ENCODE measurements around the genes SAYSD1 and DAAM2.

- PRO-cap = no peak
CAGE:
- cytosol, long polyA minus RNA = no peak
- cytosol, long polyA plus RNA = no peak
- long polyA plus RNA = no peak
- nucleus, long polyA minus RNA = no peak
- nucleus, long polyA plus RNA = no peak
Measured at GRCh38 chr6:38636597-38637205, 3.0 kb downstream of the BTBD9 start.

GRCh38 chr6:38676507-38677478, 26.2 kb downstream of the GLO1 start:
- PRO-cap = no peak
CAGE:
- cytosol, long polyA minus RNA = no peak
- cytosol, long polyA plus RNA = no peak
- long polyA plus RNA = no peak
- nucleus, long polyA minus RNA = no peak
- nucleus, long polyA plus RNA = no peak

GRCh38 chr6:38775224-38775765, 60.2 kb downstream of the DNAH8 start:
- PRO-cap = no peak
CAGE:
- cytosol, long polyA minus RNA = no peak
- cytosol, long polyA plus RNA = no peak
- long polyA plus RNA = no peak
- nucleus, long polyA minus RNA = no peak
- nucleus, long polyA plus RNA = no peak

- PRO-cap = no peak
CAGE:
- cytosol, long polyA minus RNA = no peak
- cytosol, long polyA plus RNA = no peak
- long polyA plus RNA = no peak
- nucleus, long polyA minus RNA = no peak
- nucleus, long polyA plus RNA = no peak
Measured at GRCh38 chr6:38974962-38975281, 73.7 kb upstream of the GLP1R start.

DNA sequence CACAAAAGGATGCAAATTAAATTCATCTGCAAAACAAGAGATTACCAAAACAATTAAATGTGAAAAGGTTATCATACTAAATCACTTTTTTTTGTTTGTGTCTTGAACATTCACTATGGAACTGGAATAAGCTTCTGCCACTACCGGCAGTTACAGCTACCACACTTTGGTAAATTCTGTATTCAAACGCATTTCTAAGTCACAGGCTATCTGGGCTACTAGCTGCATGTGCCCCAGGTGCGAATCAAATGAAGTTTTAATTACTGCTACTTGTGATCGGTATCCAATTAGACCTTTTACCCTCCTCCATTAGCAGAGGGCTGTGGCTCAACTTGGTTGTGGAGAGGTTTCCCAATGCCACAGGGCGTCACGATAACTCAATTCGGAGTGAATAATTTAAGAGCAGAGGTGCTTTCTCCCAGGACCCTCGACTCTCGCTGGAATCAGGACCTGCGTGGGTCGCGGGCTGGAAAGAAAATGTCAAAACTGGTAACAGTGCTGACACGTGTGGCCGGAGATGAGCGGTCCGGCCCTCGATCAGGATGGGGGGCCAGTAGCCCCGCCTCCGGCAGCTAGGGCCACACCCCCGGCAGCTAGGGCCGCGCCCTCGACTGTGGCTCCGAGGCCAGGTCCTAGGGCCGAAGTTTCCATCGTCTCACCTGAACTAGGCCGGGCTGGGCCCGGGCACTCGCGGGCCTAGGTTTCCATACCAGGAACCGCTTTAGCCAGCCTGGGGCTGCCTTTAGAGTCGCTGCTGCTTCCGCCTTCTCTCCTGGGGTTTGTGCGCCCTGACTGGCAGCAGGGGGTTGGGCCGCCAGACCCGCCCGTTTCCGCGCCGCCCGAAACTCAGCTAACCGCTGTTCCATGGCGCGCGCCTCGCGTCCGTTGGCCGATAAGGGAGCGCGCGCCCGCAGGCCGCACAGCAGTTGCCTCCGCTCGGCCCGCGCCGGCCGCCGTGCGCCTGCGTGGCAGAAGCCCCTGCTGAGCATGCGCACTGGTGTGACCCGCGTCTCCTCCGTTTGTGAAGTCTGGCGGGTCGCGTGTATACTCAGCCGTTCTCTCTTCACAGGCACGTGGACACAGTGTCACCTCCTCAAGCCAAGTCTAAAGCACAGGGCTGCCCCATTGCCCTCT, at the start of gene SAYSD1:
Gene SAYSD1, minus strand, starts transcription at position 963 of the 1,134 bp plus-strand sequence.
- PRO-cap = bidirectional peak, plus-strand start at position 583 of the sequence, minus-strand start at position 538 of the sequence; bidirectional peak, plus-strand start at position 1,012 of the sequence, minus-strand start at position 887 of the sequence
CAGE:
- cytosol, long polyA minus RNA = no peak
- cytosol, long polyA plus RNA = no peak
- long polyA plus RNA = no peak
- nucleus, long polyA minus RNA = start-site peak on the minus strand centred at position 888 of the sequence, 20 bp wide, 19 reads
- nucleus, long polyA plus RNA = no peak

GRCh38 chr6:39792088-39792796, at the start of gene DAAM2:
TSS of gene DAAM2 (plus strand) at chr6:39792376.
- PRO-cap = no peak
CAGE:
- cytosol, long polyA minus RNA = no peak
- cytosol, long polyA plus RNA = no peak
- long polyA plus RNA = no peak
- nucleus, long polyA minus RNA = no peak
- nucleus, long polyA plus RNA = no peak

DNA sequence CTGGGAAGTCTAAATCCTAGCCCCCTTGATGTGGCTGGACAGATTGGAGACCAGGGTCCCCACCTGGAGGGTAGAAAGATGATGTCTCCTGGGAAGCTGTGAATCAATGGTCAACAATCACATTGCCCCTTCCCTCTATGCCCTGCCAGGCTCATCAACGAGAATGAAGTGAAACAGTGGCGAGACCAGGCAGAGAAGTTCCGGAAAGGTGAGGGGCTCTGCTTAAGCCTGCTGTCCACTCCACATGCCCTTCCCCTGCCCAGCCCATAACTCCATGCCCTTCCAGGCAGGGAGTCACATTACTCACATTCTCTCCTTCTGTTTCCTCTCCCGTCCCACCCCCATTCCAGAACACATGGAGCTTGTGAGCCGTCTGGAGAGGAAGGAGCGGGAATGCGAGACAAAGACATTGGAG, 56.2 kb downstream of the MOCS1 start:
- PRO-cap = no peak
CAGE:
- cytosol, long polyA minus RNA = no peak
- cytosol, long polyA plus RNA = no peak
- long polyA plus RNA = no peak
- nucleus, long polyA minus RNA = no peak
- nucleus, long polyA plus RNA = no peak

DNA sequence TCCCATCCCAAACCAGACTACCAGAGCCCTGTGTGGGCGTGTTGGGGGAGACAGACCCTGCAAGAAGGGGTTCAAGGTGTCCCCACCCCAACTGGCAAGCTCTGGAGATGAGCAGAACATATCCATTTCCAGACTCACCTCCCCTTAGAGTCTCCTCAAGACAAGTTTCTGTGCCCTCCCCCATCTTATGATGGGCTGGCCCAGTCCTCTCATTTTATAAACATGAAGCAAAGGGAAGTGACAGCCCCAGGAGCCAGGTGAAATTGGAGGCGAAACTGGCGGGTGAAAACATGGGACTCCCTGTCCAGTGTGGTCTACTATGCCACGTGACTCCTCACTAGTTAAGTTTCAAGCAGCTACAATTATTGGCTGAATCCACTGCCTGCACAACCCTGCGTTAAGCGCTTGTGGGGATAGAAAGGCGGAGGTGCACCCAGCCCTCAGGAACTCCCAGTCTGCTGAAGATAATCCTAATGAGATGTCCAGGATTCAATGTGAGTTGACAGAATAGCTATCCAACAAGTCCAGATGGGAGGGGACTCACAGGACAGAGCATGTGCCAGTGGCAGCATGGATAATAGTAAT, 2.0 kb downstream of the MOCS1 start:
- PRO-cap = no peak
CAGE:
- cytosol, long polyA minus RNA = no peak
- cytosol, long polyA plus RNA = no peak
- long polyA plus RNA = no peak
- nucleus, long polyA minus RNA = no peak
- nucleus, long polyA plus RNA = no peak

DNA sequence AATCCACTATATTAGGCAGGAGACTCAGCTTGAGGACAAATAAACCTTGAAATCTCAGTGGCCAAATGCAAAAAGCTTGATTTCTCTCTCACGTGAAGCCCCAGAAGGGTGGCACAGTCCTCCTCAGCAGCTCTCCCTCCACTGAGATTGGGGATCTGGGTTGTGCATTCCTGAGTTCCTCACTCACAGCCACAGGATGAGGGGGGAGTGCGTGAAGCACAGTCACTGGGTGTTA, 192.1 kb upstream of the LRFN2 start:
- PRO-cap = bidirectional peak, plus-strand start outside the sequence, minus-strand start at position 143 of the sequence
CAGE:
- cytosol, long polyA minus RNA = no peak
- cytosol, long polyA plus RNA = no peak
- long polyA plus RNA = no peak
- nucleus, long polyA minus RNA = no peak
- nucleus, long polyA plus RNA = no peak

GRCh38 chr6:41041157-41041594, 1.1 kb upstream of the TSPO2 start:
- PRO-cap = no peak
CAGE:
- cytosol, long polyA minus RNA = no peak
- cytosol, long polyA plus RNA = no peak
- long polyA plus RNA = no peak
- nucleus, long polyA minus RNA = no peak
- nucleus, long polyA plus RNA = no peak

GRCh38 chr6:41053454-41054053, 552 bp downstream of the APOBEC2 start:
- PRO-cap = no peak
CAGE:
- cytosol, long polyA minus RNA = no peak
- cytosol, long polyA plus RNA = no peak
- long polyA plus RNA = no peak
- nucleus, long polyA minus RNA = no peak
- nucleus, long polyA plus RNA = no peak

DNA sequence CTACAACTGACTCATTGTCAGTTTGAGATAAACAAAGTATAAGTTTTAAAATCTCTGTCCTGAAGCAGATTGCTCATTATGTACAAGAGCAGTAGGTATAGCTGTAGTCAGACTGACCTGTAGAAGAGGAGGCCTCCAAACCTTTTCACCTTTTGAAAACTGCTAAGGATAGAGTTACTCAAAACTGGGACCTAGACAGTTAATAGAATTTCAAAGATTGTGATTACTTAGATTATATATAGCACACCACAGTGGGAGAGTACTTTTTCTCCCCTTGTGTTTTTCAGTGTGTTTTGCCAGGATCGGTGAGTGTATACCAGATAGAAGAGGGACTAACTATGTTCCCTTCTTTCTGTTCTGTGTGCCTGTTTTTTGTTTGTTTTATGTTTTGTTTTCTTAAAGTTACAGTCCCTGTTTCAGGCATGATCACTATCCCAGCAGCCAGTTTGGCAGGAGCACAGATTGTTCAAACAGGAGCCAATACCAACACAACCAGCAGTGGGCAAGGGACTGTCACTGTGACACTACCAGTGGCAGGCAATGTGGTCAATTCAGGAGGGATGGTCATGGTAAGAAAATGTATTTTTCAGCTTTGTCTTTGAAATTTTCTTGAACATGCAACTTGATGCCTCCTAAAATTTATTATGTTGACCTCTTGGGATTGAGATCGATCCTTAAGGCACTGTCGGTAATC, 18.5 kb downstream of the NFYA start:
- PRO-cap = no peak
CAGE:
- cytosol, long polyA minus RNA = no peak
- cytosol, long polyA plus RNA = no peak
- long polyA plus RNA = no peak
- nucleus, long polyA minus RNA = no peak
- nucleus, long polyA plus RNA = no peak

DNA sequence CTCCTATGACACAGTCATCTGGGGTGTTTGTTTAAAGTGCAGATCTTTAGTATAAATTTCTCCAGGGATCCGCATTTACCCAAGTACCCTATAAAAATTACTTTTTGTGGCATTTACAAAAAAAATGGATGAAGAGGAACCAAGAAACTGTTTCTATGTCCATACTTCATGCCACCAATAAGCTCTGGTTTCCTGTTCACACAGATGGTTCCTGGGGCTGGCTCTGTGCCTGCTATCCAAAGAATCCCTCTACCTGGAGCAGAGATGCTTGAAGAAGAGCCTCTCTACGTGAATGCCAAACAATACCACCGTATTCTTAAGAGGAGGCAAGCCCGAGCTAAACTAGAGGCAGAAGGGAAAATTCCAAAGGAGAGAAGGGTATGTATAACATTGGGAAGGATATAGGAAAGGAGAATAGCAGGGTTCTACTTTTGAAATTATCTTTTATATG, 20.0 kb downstream of the NFYA start:
- PRO-cap = no peak
CAGE:
- cytosol, long polyA minus RNA = no peak
- cytosol, long polyA plus RNA = no peak
- long polyA plus RNA = no peak
- nucleus, long polyA minus RNA = no peak
- nucleus, long polyA plus RNA = no peak

DNA sequence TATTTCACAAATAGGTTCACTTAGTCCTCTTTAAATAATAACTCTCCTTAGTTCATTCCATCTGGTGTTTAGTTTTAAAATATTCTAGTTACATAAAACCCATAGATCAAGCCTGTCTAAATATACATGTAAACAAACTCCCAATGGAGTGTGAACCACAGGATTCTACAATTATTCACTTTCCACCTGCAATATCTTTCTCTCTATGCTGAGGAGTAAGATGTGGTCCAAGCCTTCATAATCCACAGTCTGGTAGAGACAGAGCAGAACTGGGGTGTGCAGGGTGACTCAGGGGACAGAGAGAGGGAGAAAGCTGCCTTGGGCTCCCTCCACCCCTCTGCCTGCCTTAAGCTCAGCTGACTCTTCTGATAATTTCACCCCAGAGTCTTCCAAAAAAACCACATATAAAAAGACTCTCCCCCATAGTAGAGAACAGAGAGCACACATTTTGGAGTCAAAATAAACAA, 1.6 kb downstream of the TREML2 start:
- PRO-cap = no peak
CAGE:
- cytosol, long polyA minus RNA = no peak
- cytosol, long polyA plus RNA = no peak
- long polyA plus RNA = no peak
- nucleus, long polyA minus RNA = no peak
- nucleus, long polyA plus RNA = no peak

DNA sequence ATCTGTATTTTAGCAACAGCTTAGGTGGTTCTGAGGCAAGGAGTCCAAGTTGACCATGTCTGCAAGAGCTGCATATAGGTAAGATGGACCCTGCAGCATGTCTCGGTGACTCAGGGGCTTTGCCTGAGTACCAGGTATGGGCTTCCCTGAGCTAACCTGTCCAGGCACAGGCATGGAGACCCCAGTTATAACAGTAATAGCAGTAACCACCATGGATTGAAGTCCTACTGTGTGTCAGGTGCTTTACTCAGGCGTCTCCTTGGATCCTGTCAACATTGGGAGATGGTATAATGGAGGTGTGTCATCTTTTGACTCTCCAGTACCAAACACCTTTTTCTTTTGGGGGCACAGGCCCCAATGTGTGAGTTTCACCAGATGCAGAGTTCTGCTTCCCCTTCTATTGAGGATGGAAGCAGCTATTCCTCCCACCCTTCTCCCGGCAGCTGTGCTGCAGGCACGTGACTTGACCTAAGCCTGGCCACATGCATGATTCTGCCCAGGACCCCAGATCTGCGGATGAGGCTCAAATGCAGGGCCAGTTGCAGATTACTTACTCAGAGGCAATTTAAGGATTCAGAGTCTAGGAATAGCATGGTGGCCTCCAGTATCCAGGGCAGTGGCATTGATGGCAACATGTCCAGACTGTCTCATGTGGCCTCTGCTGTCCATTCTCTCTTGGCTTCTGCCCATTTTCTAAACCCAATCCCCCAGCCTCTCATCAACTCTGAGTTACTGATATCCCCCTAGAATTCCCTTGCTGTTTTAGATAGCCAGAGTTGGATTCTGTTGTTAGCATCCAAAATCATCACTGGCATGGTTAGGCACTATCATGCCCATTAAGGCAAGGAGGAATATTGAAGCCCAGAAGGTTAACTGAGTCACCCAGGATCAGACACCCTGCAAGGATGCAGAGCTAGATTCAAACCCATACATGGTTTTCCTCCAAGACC, 13.6 kb downstream of the TREM1 start:
- PRO-cap = no peak
CAGE:
- cytosol, long polyA minus RNA = no peak
- cytosol, long polyA plus RNA = no peak
- long polyA plus RNA = no peak
- nucleus, long polyA minus RNA = no peak
- nucleus, long polyA plus RNA = no peak

DNA sequence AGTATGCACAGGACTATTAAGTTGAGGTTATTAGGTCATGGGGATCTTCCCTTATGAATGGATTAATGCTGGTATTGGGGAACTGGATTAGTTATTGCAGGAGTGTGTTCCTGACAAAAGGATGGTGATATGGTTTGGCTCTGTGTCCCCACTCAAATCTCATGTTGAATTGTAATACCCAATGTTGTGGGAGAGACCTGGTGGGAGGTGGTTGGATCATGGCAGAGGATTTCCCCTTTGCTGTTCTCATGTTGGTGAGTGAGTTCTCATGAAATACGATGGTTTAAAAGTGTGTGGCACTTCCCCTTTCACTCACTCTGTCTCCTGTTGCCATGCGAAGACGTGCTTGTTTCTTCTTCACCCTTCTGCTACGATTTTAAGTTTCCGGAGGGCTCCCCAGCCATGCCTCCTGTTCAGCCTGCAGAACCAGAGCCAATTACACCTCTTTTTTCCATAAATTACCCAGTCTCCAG, 16.1 kb upstream of the TREM1 start:
- PRO-cap = no peak
CAGE:
- cytosol, long polyA minus RNA = no peak
- cytosol, long polyA plus RNA = no peak
- long polyA plus RNA = no peak
- nucleus, long polyA minus RNA = no peak
- nucleus, long polyA plus RNA = no peak

DNA sequence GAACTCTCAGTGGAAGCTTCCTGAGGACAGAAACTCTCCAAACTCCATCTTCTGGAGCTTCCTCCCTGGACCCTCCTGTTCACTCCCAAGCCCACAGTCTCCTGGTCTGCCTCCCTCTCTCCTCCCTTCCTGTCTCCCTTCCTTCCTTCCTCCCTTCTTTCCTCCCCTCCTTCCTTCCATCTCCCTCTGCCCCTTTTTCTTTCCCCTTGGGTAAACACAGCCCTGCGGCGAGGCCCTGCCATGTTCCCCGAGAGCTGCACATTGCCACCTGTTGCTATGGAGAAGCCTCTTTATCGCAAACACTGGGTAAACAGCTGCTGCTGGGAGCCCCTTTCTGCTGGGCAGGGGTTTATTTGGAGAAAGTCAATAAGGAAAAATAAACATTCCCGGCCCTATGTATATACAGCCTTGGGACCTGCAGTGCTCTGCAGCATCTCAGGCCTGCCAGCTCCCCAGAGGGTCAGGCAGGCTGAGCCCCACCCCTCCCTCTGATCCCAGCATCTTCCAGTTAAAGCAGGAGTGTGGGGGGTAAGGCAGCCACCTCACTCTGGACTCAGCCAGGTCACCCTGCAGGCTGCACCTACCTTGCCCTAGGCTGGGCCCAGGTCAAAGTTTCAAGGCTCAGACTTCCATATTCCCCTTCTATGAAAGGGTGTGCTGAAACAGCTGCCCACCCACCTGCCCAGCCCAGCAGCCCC, 89.4 kb upstream of the FOXP4 start:
- PRO-cap = no peak
CAGE:
- cytosol, long polyA minus RNA = no peak
- cytosol, long polyA plus RNA = no peak
- long polyA plus RNA = no peak
- nucleus, long polyA minus RNA = no peak
- nucleus, long polyA plus RNA = no peak

GRCh38 chr6:41548252-41548995, 2.2 kb downstream of the FOXP4 start:
- PRO-cap = no peak
CAGE:
- cytosol, long polyA minus RNA = no peak
- cytosol, long polyA plus RNA = no peak
- long polyA plus RNA = no peak
- nucleus, long polyA minus RNA = no peak
- nucleus, long polyA plus RNA = no peak

- PRO-cap = no peak
CAGE:
- cytosol, long polyA minus RNA = no peak
- cytosol, long polyA plus RNA = no peak
- long polyA plus RNA = no peak
- nucleus, long polyA minus RNA = no peak
- nucleus, long polyA plus RNA = no peak
Measured at GRCh38 chr6:41568573-41569464, 22.6 kb downstream of the FOXP4 start.

- PRO-cap = no peak
CAGE:
- cytosol, long polyA minus RNA = no peak
- cytosol, long polyA plus RNA = no peak
- long polyA plus RNA = no peak
- nucleus, long polyA minus RNA = no peak
- nucleus, long polyA plus RNA = no peak
Measured at GRCh38 chr6:41594056-41595357, 43.8 kb upstream of the MDFI start.

All from endothelial cell of umbilical vein (primary cell).